Neural cell (in vitro differentiated cells): Measurements from ENCODE around the gene DEGS1.

GRCh38 chr1:223089968-223090347 lies 53.1 kb downstream of the TLR5 start:
- RAMPAGE, long total RNA: no peak

GRCh38 chr1:223133565-223134498 lies 9.2 kb downstream of the TLR5 start:
- RAMPAGE, long total RNA: no peak

GRCh38 chr1:223180605-223181500 lies 37.8 kb upstream of the TLR5 start:
- RAMPAGE, long total RNA: no peak

DNA sequence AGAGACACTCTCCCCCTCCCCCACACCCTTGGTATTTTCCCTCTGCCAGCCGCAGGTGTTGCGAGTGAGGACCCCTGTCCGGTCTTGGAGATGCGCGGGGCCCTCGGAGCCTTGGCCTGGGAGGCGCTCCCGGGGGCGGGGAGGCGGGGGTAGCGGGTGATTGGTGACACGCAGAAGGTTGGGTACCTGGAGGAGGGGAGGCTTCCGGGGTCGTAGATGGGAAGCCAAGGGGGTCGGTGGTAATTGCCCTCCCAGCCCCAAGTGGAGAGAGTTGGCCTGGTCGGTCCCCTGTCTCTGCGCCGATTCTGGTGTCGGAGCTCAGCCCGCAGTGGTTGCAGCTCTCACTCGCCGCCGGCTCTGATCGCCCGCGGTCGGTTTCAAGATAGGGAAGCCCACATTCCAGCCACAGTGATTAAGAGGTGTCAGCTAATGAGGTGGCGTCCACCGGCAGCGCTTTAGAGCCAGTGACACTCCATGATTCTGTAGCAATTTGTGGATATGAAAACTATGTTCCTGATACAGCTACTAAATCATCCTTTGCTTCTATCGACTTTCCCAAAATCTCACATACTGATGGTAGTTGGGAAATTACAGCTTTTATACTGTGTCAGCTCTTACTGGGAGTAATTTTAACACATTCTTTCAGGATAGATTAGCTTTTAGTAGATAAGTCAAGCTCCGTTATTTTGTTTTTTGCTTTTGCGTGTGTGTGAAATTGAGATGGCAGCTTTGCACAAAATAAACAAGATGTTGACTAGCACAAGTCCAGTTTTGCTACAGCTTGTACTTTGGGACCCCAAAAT lies 1.1 kb upstream of the SUSD4 start:
- RAMPAGE, long total RNA: no peak

- RAMPAGE, long total RNA: no peak
Measured at GRCh38 chr1:223544685-223545404, 120.7 kb downstream of the CAPN8 start.

GRCh38 chr1:223621128-223621988 lies 44.1 kb downstream of the CAPN8 start:
- RAMPAGE, long total RNA: no peak

- RAMPAGE, long total RNA: no peak
Measured at GRCh38 chr1:223622172-223623125, 43.1 kb downstream of the CAPN8 start.

DNA sequence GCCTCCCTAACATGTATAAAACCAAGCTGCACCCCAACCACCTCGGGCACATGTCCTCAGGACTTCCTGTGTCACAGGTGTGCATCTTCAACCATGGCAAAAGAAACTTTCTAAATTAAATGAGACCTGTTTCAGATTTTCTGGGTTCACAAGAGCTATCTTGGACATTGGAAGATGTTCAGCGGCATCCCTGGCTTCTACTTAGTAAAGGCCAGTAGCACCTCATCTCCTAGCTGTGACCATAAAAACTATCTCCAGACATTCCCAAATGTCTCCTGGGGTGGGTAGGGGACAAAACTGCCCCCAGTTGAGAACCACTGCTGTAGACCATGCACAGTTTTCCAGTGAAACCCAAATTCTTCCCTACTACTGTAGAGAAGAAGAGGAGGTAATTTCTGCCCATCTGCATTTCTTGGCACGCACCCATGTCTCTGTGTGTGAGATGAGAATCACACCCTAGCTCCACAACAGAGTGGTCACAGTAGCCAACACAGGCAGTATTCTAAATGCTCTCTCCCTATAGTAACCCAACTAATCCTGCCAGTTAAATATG lies 1.4 kb upstream of the CAPN2 start:
- RAMPAGE, long total RNA: no peak

DNA sequence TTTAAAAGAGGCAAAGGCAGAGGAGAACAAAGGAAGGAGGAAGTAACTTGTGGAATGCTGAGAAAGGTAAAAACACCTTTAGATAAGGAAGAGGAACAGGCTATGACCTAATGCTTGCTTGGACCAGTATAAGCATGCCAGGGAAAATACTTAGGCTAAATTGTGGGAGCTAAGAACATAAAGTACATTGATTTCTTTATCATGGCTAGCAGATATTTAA lies 28.1 kb downstream of the CAPN2 start:
- RAMPAGE, long total RNA: no peak

DNA sequence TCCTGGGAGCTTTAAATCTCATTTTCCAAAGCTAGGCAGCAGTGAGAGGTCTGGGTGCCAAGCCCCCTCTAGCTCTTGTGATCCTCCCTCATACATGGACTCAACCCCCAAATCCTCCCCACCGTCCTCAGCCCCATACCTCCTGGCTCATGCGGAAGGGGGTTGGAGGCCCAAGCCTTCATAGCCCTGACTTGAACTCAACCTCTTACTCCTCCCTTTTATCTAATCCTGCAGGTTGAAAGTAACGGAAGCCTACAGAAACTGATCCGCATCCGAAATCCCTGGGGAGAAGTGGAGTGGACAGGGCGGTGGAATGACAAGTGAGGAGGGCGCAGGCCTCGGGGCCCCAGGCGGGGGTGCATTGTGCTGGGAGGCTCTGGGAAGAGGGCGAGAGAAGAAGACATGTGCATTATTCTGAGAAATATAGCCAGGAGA lies 38.3 kb downstream of the CAPN2 start:
- RAMPAGE, long total RNA: no peak

DNA sequence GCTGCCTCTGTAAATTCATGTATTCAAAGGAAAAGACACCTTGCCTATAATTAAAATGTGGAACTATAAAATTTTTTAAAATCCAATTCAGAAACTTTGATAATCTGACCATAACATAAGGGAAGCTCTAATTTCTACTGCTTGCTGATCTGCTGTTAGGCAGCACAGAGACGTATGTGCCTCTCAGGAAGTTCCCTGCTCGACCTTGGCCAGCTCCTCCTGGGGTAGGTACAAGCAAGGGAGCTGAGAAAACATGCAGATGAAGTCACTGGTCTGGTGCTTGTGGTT lies 63.5 kb downstream of the CAPN2 start:
- RAMPAGE, long total RNA: no peak

DNA sequence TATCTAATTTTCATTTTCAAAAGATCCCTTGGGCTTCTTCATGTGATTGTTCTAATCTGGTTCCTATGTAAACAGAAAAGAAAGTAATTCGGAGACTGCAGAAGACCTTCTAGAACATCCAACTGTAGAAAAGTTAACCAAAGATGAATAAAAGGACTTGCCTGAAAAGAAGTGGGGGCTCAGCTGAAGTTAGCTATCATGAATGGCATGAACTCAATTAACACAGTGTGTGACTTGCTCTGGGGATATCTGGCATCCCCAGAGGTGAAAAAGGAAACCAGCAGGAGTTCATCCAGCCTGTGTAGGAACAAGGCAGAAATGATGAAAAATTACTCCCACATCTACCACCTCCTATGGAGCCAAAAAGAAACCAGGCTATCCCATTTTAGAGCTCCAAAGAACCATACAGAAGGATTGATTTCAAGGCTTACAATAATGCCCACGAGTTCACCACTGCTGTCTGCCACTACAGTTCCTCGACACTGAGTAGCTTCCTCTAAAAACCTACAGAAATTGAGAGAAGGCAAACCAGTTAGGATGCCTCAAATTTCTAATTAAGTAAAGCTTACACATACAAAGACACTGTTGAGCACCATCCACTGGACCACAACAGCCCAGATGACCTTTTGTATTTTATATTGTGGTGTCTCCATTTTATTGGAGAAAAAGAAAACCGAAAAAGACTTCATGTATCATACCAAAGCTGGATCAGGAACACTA lies 25.2 kb downstream of the TP53BP2 start:
- RAMPAGE, long total RNA: no peak

- RAMPAGE, long total RNA: no peak
Measured at GRCh38 chr1:223831743-223832224, 14.0 kb downstream of the TP53BP2 start.

DNA sequence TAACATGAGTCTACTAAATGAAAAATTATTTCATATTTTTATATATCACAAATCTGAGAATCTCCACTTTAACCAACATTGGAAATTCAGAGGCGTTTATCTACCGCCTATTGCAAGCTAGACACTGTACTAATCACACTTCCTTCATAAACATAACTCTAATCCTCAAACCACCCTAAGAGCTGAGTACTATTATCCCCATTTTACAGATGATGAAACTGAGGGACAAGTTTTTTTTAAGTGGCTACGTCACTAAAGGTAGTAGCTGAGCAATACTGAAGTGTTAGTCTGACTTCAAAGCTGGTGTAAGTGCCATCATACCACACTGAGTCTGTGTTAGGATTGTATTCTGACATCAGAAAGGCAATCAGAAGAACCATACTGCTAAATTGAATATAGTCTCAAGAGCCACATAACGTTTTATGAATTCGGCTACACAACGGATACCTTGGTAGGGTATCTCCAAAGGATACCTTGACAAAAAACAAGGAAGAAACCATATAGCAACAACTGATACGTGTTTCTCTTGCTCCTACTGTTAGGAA lies 1.8 kb downstream of the TP53BP2 start:
- RAMPAGE, long total RNA: no peak

DNA sequence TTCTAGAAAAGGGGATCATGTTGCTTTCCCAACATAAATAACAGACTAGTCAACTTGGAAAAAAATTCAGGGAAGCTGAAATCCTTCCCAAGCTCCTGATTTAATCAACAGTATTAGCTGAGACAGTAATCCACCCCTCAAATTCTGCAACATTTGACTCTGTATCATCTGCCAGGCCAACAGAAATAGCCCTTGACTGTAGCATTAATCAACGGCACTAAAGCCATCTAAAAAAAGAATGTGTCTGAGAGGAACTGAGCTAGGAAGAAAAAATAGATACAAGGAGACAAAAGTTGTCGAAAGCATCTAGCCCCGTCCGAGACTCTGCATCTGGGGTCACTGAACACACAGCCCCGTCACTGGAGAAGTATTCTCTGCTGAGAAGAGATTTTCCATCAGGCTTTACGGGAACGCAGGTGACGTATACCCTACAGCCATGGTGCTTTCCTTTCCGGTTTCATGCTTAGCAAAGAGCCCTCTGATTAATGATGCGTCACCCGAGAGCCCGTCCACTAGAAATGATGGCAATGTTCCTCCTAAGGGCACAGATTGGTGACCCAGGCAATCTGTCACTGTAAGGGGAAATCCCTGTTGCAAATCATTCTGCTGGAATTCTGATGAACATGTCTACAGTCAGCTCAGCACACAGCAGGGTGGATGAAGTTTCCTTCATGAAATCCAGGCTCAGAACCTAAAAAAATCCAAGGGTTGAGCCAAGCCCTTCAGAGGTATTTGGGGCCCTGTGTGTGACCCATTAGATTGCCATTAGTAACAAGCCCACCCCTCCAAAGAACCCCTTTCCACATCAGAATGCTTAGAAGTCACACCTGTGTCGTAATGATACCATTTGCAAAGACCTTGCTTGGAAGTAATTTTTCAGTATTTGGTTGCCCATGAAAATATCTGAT lies 42.3 kb upstream of the TP53BP2 start:
- RAMPAGE, long total RNA: no peak

DNA sequence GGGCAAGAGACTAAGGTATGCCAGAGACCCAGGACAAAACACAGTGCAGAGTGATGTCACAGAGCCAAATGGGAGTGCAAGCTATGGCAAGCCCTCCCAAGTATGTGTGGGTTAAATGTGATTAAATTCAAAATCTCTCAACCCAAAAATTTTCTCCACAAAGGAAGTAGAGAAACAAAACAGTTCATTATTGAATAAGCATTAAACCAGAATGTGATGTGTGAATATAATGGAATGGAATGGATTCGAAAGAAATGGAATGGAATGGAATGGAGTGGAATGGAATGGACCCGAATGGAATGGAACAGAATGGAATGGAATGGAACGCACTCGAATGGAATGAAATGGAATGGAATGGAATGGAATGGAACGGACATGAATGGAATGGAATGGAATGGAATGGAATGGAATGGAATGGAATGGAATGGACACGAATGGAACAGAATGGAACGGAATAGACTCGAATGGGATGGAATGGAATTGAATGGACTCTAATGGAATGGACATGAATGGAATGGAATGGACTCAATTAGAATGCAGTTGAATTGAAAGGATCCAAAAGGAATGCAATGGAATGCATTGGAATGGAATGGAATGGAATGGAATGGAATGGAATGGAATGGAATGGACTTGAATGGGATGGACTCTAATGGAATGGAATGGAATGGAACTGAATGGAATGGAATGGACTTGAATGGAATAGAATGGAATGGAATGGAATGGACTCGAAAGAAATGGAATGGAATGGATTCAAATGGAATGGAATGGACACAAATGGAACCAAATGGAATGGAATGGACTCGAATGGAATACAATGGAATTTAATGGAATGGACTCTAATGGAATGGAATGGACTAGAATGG lies 102.2 kb upstream of the FBXO28 start:
- RAMPAGE, long total RNA: no peak

DNA sequence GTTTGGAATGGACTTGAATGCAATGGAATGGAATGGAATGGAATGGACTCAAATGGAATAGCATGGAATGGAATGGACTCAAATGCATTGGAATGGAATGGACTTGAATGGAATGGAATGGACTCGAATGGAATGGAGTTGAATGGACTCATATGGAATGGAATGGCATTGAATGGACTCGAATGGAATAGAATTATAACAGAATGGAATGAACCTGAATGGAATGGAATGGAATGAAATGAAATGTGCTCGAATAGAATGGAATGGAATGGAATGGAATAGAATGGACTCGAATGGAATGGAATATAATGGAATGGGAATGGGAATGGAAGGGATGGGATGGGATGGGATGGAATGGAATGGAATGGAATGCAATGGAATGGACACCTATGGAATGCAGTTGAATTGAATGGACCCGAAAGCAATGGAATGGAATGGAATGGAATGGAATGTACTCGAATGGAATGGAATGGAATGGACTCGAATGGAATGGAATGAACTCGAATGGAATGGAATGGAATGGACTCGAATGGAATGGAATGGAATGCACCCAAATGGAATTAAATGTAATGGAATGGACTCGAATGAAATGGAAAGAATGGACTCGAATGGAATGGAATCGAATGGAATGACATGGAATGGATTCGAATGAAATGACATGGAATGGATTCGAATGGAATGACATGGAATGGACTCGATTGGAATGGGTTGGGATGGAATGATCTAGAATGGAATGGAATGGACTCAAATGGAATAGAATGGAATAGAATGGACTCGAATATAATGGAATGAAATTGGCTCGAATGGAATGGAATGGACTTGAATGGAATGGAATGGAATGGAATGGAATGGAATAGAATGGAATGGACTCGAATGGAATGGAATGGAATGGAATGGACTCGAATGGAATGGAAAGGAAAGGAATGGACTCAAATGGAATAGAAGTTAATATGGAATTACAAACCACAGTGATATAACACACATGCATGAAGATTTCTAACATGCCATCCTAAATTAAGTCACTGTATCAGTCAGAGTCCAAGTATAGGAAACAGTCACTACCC lies 98.0 kb upstream of the FBXO28 start:
- RAMPAGE, long total RNA: no peak

- RAMPAGE, long total RNA: no peak
Measured at GRCh38 chr1:224131801-224132414, 18.0 kb downstream of the FBXO28 start.

DNA sequence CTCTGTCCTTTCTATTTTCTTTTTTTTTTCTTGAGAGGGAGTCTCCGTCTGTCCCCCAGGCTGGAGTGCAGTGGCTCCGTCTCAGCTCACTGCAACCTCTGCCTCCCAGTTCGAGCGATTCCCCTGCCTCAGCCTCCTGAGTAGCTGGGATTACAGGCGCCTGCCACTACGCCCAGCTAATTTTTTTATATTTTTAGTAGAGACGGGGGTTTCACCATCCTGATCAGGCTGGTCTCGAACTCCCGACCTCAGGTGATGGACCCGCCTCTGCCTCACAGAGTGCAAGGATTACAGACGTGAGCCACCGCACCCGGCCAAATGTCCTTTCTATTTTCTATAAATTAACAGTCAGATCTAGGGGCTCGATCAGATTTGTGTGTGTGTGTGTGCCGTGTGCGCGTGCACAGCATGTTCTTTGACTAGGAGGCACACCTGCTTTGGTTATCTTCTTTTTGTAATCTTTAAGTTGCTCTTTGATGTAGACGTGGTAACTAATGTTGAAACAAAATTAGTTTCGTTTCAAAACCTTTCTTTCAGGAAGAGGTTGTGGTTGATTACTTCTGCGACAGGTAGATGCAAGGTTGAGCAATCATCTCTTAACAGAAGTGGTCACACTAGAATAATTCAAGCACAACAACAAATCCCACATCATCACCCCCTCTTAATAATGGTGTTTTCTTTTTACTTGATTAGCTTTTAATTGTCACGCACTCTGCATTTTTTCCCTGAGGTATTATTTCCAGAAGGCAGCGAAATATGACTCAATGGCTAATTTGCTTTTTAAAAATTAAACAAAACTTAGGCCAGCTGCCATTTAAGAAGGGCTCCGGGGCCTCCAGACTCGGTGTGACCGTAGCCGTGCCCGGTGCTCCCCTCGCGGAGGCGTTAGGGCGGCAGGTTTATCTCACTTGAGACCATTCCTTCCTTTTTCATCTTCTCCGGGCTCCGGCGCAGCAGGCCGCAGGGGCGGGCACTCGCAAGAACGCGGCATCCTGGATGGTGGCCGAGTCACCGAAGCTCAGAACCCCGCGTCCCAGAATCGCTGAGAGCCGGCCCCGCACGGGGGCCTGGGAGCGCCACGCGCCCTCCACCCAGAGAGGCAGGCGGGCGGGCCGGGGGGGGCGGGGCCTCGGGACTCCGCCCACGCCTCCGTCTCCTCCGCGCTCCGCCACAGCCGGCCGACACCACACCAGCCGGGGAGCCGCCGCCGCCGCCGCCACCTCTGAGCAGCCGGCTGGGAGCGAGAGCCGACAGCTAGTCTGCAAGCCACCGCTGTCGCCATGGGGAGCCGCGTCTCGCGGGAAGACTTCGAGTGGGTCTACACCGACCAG lies at the start of gene DEGS1:
TSS of gene DEGS1 (plus strand) at position 1,184 of the 1,331 bp plus-strand sequence.
- RAMPAGE, long total RNA: start-site peak on the plus strand centred at position 1,190 of the sequence, 88 bp wide, 1,004 and 883 reads in 2 replicates

- RAMPAGE, long total RNA: no peak
Measured at GRCh38 chr1:224209977-224210706, 27.1 kb downstream of the DEGS1 start.